SEM (cell line): ENCODE measurements around the genes AKR7A2, PLA2G2F and PLA2G2C.

DNA sequence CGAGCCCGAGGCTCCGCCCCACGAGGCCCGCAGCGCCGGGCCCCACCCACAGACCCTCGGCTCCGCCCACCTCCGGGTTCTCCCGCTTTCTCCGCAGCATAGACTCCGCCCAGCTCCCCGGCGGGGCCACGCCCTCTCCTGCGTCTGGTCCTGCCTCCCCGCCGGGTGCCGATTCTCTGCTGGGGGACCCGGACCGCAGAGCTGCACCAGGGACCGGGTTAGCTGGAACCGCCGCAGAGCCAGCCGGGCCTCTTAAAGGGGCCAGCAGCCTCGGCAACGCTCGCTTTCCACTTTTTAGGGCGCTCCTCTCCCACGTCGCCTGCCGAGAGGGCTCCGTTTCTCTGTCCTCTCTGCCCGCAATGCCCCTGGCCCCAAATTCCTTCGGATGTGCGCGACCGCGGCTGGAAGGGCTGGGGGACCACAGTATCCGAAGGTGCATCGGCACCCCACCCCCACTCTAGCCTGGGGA lies 325 bp upstream of the IFFO2 start:
- PRO-cap: bidirectional peak, plus-strand start at position 198 of the sequence, minus-strand start outside the sequence

DNA sequence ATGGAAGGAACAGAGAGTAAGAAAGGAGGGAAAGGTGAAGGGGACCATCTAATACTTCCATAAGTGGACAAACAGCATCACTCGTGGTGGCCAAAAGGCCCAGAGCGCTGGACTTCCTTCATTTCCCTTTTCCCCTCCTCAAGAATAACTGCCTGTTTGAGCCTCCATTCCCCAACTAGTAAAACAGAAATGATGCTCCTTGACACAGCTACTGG lies 111.2 kb downstream of the UBR4 start:
- PRO-cap: no peak

- PRO-cap: no peak
These were observed 43.3 kb downstream of the UBR4 start for GRCh38 chr1:19166768-19167249.

DNA sequence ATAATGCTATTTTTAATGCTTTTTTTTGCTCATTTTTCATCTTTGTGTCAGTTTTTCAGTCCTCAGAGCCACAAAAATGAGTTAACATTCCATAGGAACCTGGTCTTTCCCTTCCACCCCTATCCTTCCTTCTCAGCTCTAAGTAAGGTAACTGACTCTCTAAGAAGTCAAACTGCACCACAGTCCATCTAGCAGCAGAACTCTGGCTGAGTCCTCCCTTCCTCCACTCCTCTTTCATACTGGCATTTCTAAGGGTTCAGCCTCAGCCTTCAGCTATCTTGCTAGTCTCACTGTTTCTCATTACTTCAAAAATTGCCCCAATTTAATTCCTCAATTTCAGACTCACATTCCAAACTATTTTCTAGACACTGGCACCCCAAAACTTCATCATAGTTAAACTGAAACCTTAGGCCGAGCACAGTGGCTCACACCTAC lies 29.4 kb downstream of the UBR4 start:
- PRO-cap: no peak

DNA sequence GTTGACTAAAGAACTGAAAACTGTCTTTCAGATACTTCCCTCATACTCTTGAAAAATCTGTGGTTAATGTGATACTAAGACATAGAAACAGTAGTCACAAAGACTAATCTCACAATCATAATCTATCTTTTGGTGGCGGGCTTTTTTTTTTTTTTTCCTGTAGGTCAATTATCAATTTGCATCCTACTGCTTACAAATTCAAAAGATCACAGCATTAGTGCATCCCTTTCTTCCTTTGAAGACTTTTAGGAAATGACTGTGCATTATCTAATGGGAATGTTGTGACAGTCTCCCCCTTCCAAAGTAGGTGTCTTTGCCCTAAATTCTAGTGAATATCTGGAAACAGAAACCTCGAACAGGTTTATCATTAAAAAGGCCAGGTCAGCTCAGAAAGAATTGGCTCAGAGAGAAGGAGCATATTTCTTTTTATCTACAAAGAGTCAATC lies 4.5 kb downstream of the UBR4 start:
- PRO-cap: no peak

DNA sequence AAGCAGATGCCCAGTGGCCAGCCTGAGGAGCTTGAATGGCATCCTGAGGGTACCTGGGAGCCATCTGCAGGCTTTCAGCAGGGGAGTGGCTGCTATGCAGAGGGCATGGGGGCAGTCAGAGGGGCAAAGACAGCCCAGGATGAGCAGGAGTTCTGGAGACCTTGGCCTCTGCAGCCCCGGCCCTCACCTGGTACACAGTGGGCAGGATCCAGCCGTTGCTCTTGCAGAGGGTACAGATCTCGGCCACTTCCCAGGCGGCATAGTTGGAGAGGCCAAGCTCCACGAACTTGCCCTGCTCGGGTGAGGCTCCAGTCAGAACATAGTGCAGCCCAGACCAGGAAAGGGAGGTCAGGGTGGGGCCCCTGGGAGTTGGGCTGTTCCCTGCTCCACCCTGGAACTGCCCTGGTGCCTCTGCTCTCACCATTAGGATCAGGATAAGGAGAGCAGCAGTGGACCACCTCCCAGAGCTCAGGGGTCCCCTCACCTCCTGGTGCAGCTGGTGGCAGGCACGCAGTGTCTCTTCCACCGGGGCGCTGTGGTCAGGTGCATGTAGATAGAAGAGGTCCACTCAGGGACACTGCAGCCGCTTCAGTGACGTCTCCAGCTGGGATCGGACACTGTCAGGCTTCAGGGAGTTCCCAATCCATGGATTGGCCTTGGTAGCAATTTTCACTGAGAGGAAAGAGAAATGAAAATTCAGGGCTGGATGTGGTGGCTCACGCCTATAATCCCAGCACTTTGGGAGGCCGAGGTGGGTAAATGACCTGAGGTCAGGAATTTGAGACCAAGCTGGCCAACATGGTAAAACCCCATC lies 18.1 kb downstream of the AKR7A3 start:
- PRO-cap: no peak

DNA sequence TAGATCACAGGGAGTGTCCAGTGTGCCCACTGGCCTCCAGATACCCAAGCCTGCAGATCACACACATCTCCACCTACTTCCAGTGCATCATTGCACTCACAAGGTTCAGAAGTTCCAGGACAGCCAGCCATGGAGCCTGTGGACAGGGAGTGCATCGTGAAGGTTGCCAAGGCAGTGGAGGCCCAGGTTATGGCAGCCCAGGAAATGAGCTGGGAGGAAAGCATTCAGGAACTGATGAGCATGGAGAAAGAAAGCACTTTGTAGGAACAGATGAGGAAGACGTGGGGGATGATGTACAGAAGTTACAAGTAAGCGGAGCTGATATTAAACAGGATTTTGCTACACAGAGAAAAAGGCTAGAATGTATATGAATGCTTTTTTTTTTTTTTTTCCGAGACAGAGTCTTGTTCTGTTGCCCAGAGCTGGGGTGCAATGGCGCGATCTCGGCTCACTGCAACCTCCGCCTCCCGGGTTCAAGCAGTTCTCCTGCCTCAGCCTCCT lies 8.3 kb upstream of the AKR7A3 start:
- PRO-cap: no peak

DNA sequence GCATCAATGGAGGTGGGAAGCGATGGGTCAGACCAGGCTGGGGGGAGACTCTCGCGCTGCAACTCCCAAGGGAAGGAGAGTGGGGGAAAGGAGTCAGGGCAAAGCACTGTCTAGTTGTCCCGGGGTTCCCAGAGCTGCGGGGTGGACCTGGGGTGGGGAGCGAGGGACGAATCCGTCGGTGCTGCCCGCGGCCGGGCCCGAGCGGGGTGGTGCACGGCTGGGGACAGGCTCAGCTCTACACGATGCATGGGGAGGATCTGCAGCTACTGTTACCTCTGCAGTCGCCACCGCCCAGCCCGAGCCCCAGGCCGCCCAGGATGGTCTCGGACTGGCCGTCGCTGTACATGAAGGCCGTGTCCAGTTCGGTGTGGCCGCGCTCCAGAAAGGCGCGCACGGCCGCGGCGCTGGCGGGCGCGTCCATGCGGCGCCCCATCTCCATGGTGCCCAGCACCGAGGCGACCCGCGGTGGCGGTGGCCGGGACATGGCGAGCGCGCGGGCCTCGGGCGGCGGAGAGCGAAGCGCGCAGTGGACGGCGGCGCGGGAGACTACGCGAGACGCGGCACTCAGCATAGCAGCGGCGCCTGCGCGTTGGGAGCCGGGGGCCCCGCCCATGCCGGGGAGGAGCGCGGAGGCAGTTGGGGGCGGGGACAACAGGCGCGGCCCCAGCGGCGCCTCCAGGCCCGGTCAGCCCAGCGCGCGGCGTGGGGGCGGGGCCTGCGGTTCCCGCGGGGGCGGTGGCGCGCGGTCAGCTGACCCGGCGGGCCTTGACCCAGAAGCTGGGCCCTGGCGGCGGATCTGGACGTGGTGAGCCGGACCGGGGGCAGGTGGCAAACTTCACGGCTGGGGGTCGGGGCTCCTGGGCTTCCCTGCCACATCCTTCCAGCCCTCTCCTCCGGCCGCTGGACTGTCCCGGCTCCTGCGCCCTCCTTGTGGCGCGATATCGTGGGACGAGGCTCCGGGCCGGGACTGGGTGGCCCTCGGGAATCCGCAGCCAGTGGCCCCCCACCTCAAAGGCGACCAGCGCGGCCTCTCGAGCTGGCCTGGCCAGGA lies at the start of gene AKR7A2:
AKR7A2 (minus strand) TSS at position 591 of the 1,051 bp plus-strand sequence.
- PRO-cap: unidirectional peak, plus-strand start at position 113 of the sequence; bidirectional peak, plus-strand start at position 773 of the sequence, minus-strand start at position 550 of the sequence

GRCh38 chr1:19324368-19325210 lies 12.5 kb downstream of the SLC66A1 start:
- PRO-cap: no peak

DNA sequence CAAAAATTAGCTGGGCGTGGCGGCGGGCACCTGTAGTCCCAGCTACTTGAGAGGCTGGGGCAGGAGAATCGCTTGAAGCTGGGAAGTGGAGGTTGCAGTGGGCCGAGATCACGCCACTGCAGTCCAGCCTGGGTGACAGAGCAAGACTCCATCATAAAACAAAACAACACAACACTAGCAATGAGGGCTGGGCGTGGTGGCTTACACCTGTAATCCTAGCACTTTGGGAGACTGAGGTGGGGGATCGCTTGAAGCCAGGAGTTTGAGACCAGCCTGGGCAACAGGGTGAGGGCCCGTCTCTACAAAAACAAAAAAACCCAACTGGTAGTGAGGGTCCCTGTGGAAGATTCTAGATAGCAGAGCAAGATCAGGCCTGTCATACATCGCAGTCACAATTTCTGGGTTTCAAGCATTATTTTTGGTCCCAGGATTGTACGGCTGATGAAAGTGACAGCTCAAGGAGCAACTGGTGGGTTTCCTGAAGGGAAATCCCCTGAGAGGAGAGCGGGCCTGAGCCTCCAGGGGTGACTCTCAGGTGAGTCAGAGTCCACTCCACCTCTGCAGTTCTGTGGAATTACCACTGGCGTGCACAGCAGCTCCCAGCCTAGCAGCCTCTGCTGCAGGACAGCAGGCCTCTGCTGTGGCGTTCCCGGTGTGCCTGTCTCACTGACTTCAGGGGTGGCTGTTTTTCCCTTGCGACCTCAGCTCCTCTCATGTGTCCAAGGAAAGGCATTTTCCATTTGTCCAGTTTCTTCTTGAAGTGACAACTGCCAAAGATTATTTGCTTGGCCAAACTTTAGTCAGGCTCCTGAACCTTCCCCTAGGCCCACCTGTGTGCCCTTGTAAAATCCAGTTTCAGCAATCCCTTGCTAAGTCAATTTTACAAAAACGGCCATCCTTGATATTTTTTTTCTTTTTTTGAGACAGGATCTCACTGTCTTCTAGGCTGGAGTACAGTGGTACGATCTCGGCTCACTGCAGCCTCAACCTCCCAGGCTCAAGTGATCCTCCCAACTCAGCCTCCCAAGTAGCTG lies 24.4 kb downstream of the SLC66A1 start:
- PRO-cap: no peak

GRCh38 chr1:19427379-19428155 lies 57.8 kb downstream of the CAPZB start:
- PRO-cap: no peak

DNA sequence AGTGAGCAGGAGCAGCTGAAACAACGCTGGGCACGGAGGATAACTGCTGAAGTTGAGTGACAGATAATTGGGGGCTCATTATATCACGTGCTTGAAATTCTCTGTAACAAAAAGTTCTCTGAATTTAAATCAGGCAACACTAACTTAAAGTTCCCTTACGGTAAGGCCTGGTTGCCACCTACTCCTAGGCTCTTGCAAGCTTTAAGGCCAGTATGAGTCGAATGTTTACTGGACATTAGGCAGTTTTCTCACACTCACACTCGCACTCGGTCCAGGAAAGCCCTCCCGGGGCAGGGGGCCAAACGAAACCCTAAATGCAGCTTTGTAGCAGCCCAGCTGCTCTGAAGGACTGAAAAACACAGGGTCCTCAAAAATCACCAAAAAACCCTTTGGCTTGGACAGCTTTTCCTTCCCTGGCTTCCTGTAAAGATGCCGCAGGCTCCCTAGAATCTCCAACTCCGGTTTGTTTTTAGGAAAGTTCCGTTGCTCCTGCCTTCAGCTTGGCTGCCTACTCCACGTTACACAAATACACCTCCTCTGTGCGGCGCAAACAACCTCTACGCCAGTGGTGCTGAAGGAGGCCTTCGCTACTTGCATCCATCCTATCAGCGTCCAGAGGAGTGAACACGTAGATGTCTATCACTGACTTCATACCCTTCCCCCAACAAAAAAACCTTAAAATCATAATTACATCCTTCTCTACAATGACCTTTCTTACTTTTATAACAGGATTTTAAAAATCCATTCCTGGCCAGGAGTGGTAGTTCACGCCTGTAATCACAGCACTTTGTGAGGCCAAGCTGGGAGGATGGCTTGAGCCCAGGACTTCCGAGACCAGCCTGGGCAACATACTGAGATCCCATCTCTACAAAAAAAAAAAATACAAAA lies 42.7 kb downstream of the CAPZB start:
- PRO-cap: no peak

DNA sequence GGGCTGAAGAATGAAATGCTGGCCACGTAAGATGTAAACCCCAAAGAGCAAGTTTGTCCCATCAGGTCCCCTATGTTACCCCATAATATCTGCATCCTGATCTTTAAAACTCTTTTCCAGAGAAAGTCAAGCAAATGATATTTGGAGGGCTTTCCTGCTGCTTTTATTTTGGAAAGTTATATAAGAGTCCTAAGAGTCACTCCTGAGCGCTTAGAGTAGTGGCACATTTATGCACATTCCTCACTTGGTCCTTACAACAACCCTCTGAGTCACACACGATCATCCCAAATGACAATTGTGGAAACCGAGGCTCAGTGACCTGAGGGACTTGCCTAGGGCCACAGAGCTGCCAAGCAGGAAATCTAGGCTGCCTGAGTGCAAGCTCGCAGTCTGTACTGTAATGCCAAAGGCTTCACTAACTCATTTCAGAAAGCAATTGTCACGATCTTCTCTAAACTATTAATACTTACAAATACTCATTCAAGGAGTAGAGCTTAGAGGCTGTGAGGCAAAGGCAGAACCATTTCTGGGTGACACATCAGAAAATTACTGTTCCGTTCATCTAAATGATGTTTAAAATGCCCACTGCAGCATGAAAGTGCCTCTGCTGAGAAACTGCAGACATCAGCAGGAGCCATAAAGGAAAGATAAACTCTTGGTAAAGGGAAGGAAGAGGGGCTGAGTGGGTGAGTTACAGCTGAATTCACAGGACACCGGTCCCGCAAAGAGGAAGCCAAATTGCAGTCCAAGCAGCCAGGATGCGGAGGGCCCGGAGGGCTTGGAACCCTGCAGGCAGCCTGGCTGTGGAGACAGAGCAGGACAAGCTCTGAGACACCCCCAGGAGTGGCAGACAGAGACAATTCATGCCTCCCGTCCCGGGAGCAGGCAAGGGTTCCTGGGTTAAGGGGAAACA lies 30.8 kb downstream of the CAPZB start:
- PRO-cap: no peak

DNA sequence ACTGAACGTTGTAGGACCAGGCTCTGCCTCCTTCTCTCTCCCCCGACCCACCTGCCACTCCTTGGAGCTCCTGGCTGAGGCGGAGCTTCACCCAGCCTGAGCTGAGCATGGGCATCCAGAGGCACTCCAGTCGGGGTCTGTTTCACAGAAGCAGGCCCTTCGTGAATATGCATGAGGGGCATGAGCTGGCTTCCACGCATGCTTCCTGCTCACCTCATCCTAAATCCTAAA lies 24.1 kb downstream of the CAPZB start:
- PRO-cap: no peak

GRCh38 chr1:19643926-19644057 lies 319 bp upstream of the NBL1 start:
- PRO-cap: no peak

- PRO-cap: unidirectional peak, minus-strand start at chr1:19645927
These were observed 1.7 kb downstream of the NBL1 start for GRCh38 chr1:19645524-19646407.

- PRO-cap: no peak
These were observed 5.9 kb upstream of the PLA2G2D start for GRCh38 chr1:20125152-20125661.

DNA sequence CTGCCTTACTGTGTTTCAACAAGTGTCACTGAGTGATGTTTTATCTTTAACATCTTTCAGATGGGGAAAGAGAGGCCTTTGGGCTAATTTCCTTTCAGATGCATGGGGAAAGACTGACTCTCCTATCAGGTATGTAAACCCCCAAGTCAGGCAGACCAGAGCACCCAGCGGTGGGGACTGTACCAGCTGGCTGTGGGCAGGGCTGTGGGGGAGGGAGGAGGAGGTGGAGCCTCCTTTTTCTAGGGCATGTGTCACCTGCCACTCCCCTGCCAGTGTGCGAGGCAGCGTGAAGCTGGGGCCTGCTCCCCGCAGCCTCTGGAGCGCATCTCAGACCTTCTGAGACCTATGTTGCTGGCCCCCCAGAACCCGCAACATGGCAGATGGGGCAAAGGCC lies at the start of gene PLA2G2F:
PLA2G2F (plus strand) TSS at position 269 of the 394 bp plus-strand sequence.
- PRO-cap: no peak

DNA sequence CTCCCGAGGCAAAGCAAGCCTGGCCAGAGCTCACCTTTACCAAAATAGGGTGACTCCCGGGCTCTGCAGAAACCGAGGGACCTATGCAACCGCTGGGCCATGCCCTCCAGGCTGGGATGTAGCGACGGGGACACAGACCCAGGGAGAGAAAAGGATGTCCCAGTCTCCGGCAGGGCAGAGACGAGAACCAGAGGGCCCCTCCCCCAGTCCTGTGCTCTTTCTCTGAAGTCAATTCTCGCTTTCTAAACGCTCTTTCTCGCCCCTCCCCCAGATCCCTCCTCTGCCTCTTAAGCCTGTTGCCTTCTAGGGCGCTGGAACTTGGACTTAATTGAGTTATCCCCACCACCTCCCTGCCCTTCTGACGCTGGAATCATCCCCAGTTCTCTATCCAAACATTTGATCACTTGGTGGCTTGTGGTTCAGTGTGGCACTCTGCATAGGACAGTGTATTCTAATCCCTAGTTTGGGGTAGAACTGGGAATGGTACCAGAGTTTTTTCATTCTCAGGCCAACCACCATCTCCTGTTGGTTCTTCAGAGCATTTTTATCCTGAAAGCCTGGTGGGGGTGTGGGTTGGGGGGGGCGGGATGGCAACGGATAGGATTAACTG lies at the start of gene PLA2G2C:
PLA2G2C (minus strand) TSS at position 193 of the 610 bp plus-strand sequence.
- PRO-cap: unidirectional peak, minus-strand start at position 191 of the sequence

- PRO-cap: no peak
These were observed 75.8 kb downstream of the VWA5B1 start for GRCh38 chr1:20366387-20366972.